Epithelial cell of esophagus (primary cell): Measurements from ENCODE around the genes HS3ST3B1 and ZSWIM7.

GRCh38 chr17:14297109-14298085, 3.5 kb upstream of the HS3ST3B1 start:
- RRBS = 1% methylated on average over 20 of the region's 72 CpGs

DNA sequence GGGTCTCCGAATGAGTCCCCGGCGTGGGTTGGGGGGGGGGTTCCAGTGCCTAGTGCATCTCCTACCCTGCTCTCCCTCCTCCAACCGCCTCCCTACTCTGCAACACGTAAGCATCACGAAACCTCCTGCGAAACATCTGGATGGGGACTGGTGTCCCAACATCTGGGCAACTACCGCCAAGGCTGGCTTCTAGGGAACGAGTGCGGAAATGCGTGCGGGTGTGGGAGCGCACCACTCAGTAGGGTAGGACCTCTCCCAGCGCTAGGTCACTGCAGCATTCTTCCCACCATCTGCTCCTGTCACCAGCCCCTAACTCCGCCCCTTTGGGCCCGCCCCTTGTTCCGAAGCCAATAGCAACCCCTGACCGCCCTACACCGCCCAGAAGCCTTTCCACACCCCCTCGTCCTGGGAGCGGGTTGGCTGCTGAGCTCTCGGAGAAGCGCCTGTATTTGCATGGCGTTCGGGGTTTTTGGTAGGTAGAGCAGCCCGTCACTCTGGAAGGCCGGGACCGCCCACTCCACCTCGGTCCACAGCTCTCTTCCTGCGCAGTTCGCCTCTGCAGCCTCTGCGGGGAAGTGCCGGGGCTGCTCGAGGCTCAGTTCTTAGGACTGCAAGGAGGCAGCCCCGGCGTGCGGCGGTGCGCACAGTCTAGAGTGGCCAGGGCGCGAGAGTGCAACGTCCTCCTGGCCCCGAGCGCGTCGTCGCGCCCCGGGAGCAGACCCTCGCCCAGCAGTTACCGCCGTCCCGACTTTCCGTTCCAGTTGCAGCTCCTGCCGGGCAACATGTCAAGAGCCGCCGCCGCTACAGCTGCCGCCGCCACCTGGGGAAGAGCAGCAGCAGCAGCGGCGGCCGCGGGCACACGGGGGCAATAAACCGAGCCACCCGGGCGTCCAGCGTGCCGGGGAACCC, at the start of gene HS3ST3B1:
TSS of gene HS3ST3B1 (plus strand) at position 546 of the 909 bp plus-strand sequence.
- RRBS = 2% methylated on average over 26 of the region's 70 CpGs

GRCh38 chr17:14359288-14359934, 58.5 kb downstream of the HS3ST3B1 start:
- RRBS = no CpG with 5 or more reads among the region's 8 CpGs

DNA sequence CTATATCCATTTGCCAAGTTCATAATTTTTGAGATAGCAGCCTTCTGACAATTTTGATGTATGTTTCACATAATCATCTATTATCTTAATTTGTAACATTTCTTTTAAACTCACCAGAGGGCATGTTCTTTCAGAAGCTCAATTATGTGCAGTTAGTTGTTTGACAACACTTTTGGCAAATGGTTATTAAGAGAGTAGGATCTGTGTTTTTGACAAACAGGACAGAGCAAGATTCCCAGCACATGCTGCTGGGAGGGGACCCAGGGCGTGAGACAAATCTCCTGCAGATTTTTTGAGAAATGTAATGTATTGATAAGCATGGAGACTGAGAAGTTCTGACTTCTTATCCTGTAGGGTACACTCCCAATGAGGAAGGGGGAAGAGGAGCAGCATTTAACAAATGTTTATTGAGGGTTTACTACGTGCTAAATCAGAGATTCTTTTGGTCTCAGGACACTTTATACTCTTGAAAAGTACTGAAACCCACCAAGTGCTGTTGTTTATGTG, 73.8 kb downstream of the HS3ST3B1 start:
- RRBS = no CpG with 5 or more reads among the region's 2 CpGs

DNA sequence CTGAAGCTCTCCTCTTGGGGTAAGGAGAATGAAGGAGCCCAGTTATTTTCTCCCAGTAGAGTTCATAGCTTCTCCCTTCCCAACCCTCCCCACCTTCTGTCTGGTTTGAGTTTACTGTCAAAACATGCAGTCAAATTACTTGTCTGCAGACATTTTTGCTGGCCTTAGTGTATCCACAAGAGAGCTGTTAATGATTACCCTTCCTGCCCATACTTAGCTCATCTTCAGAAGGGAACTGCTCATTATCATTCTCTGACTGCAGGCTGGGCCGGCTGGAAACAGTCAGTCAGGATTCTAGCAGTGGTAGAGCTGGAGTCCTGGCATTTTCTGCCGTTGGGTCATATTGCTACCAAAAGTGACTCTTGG, 460.1 kb downstream of the HS3ST3B1 start:
- RRBS = no CpG with 5 or more reads among the region's 2 CpGs

- RRBS = no CpG with 5 or more reads among the region's 1 CpG
Observed at GRCh38 chr17:15077316-15077515, 187.9 kb downstream of the PMP22 start.

DNA sequence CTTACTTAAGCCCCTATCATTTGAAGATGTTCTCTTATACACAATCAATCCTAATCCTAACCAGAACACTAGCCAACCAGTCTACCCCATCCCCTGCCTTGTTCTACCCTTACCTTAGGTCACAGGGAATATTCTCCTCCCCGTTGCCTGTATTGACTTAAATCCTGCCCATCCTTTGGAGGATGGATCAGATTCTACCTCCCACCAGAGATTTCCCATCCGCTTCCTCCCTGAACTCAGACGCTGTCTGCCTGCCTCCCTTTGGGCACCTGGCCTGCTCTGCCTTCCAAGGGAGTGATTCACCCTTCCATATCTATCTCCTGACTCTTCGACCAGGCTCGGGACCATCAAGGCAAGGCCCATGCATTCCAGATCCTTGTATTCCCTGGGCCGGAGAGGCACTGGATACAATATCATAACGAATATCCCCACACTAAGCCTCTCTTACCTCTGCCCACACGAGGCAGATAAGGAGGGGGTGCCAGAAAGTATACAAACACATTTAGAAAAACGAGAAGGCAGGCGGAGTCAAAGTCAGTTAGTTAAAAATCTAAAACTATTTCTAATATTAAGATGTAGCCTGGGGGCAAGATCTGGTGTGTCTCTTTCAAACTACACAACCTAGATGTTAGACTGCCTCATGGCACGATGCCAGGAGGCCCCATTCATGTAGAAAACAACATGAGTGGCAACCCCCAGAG, 9.4 kb downstream of the PMP22 start:
- RRBS = no CpG with 5 or more reads among the region's 11 CpGs

- RRBS = no CpG with 5 or more reads among the region's 2 CpGs
Observed at GRCh38 chr17:15264411-15264903, 669 bp downstream of the PMP22 start.

DNA sequence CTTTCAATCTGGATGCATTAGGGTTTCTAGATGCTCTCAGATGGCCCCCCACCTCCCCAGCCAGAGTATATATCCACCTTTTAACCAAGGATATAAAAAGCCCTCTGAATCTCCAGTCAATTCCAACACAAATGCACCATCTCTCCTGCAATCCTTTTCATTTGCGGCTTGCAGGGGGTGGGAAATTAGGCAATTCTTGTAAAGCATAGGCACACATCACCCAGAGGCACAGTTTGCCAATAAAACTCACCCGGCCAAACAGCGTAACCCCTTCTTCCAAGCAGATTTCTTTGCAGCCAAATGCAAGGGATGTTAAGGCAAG, 261 bp downstream of the PMP22 start:
- RRBS = no CpG with 5 or more reads among the region's 3 CpGs

GRCh38 chr17:15364580-15365027, 23.2 kb upstream of the TEKT3 start:
- RRBS = no CpG with 5 or more reads among the region's 3 CpGs

DNA sequence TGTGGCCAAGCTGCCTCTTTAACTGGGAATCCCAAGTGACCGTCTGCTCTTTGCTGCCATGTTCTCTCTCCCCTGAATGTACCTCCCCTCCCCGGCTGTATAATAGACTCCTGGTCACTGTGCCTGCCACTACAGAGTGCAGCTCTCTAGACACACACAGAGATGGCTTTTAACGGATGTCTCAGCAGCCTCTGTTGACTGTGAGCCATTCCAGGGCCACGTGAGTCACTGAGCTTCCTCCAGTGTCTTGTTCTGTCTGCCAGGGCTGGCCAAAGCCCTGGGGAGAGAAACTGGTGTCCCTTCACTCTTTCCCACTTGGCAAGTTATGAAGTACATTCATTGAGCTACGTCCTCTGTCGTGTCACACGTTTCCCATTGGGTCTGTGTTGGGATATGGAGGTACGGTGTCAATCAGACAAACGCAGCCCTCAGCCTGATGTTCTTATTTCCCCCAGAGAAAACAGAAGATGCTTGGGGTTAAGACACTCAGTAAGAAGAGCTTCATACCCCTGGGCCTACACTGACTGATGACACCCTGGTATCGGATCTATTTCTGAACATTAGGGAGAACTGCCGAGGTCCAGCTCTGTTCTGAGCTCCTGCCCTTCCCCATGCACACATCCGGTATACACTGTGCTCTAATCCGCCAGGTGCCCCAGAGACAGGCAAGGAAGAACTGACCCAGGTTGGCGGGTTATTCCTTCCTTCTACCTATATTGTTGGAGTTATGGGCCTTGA, 57.8 kb upstream of the TEKT3 start:
- RRBS = no CpG with 5 or more reads among the region's 14 CpGs

DNA sequence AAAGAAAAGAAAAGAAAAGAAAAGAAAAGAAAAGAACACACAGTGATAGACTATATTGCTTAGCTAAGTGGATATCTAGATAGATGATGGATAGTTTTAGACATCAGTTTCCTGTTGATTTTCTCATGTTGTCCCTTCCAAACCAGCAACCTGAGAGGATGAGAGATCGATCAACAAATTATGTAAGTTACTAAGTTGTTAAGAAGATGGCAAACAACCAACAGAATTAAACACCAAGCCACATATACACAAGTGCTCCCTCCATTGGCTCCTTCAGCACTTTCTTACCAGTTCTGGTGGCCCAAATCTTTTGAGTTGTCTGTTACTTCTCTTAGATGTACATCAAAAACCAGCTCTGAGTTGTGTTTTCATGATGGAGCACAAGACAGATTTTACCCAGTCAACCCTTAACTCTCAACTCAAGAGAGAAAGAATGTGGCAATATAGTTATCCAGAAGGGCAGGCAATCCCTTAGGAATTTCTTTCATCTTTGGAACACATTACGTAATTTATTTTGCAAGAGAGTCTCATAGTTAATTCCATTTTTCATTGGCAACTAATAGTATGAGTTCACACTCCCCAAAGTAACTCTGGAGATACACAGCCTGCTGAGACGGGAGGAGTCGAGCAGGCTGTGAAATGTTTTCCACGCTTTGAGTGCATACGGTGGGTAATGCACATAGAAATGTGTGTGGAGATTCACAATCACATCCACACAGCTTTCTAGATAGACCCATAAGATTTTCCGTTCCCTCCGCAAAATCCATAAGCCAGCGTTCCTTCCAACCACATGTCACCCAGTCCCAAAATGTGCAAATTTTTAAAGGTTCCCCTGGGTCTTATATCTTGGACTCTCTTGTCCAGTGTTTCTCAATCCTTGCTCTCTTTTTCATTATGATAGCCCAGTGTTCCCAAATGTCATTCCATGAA, 8.2 kb upstream of the CDRT4 start:
- RRBS = no CpG with 5 or more reads among the region's 9 CpGs

- RRBS = 3% methylated on average over 10 of the region's 68 CpGs
Observed at GRCh38 chr17:15945583-15946545, 934 bp downstream of the ADORA2B start.

DNA sequence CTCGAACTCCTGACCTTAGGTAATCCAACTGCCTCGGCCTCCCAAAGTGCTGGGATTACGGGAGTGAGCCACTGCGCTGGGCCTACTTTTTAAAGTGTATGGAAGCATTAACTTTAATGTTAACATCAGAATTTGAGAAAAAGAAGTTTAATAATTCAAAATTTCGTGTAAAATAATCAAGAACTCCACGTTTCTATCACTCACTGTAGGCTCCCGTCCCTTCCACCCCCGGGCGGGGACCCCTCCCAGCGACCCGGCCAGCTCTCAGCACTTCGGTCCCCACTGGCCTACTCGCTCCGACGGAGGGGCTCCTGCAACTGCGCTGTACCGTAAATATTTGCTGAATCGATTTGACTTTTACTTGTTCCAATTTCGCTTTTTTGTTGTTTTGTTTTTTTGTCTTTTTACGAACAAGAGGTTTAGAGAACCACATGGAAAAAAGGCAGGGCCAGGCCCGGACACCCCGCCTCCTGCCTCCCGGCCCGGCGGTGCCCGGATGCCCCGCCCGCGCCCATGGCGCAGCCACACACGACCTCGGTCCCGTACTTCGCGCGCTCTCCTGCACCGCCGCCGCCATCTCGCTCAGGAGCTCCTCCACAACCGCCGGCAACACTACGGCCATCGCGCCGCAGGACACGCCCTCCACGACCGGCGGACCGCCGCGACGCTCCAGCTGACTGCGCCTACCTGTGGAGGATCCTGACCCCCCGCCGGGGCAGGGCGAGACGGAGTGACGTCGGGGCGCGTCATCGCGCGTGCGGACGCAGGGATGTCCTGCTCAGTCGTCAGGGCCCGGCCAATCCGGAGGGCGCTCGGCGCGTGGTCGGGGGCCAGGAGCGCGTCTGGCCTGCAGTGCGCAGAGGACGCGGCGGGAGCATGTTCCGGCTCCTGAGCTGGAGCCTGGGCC, at the start of gene ZSWIM7:
TSS of gene ZSWIM7 (minus strand) at position 732 of the 907 bp plus-strand sequence.
- RRBS = 2% methylated on average over 36 of the region's 83 CpGs

- RRBS = no CpG with 5 or more reads among the region's 10 CpGs
Observed at GRCh38 chr17:16032145-16032969, 32.7 kb downstream of the TTC19 start.

GRCh38 chr17:16064343-16064674, 64.7 kb downstream of the TTC19 start:
- RRBS = no CpG with 5 or more reads among the region's 7 CpGs

DNA sequence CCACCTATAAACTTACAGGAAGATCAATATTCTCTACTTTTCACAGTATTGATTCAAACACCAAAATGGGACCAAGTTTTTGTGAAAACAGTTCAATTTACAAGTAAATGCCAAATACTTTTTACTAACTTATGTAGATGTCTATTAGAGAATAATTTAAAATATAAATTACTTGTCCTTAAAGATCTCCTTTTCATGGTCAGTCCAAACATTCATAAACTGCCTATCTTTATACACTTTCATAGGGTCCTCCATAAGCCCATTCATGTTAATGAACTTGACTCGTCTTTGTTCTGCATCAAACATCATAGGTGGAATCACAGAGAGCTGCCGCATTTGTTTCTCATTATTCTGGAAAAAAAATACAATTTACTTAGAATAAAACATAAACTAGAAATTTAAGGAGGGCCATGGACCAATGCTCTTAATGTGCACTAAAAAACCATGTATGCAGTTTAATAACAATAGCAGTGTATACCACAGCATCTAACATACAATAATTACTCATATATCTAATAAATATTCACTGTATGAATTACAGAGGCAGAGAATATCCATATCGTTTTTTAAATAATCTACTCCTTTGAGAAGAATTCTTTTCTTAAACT, 76.4 kb downstream of the NCOR1 start:
- RRBS = no CpG with 5 or more reads among the region's 3 CpGs

GRCh38 chr17:16213473-16213763, 1.9 kb downstream of the NCOR1 start:
- RRBS = no CpG with 5 or more reads among the region's 3 CpGs

DNA sequence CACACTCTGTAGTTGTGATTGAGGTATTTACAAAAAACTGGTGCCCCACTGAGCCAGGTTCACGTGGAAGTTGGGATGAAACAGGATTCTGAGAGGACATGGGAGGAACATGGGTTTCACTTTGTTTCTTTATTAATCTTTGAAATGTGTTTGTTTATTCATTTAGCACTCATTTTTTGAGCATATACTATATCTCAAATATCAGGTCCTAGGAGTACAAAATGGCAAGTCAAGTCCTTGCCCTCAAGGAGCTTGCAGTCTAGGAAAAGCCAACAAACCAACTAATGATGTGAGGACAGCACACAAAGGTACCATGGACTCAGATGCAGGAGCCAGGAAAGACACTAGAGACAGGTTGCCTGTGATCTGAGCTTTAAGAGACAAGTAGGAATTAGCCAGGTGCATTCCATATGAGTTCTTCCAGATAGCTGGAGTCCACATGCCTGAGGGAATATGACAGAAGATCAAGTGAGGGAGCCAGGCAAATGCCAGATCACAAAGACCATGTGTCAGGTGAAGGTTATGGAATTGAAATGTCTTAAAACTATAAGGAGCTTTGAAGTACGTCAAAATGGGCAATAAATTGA, 56.0 kb downstream of the PIGL start:
- RRBS = no CpG with 5 or more reads among the region's 2 CpGs

DNA sequence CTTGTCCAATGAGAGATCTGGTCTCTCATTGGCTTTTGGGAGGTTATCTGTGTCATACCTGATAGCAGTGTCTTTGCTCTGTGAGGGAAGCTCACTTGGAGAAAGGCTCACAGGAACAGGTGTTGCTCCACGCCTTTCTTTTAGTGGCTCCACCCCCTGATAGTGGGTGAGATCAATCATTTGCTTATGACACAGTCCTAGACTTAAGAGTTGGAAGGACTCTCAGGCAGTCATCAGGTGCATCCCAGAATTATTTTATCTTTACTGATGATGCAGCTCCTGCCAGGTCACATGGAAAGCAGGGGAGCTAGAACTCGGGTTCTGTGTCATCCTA, 59.4 kb downstream of the CENPV start:
- RRBS = no CpG with 5 or more reads among the region's 2 CpGs